Smooth muscle cell (in vitro differentiated cells): ENCODE results near the gene ABITRAM.

DNA sequence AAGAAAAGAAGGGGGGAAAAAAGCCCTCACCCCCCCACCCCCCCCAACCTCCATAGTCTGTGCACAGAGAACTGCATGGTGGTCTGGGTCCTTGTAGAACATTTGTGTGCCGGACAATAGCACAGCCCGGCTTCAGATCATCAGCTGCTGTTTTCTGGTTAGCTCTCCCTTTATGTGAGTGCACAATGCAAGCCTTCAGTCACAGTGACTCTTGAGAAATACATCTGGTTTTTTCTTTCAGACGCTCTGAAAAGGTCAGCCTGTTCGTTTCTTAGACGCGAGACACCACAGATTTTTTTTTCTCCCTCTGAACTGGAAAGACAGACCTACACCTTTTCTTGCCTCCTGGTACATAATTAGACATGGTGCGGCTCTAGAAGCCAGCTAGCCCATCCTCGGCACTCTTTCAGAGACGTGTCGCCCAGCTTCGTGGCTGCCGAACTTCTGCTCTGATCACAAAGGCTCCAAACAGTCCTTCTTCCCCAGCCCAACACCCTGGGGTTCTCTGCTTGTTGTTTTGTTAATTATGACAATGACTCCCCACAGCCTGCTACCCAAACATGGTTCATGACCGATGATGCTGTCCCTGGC is 241.6 kb upstream of the ZNF462 start:
- RAMPAGE, long total RNA, result no peak

GRCh38 chr9:106860613-106861675 is 2.0 kb upstream of the ZNF462 start:
- RAMPAGE, long total RNA, result no peak

GRCh38 chr9:106861676-106862420 is 1.1 kb upstream of the ZNF462 start:
- RAMPAGE, long total RNA, result no peak

DNA sequence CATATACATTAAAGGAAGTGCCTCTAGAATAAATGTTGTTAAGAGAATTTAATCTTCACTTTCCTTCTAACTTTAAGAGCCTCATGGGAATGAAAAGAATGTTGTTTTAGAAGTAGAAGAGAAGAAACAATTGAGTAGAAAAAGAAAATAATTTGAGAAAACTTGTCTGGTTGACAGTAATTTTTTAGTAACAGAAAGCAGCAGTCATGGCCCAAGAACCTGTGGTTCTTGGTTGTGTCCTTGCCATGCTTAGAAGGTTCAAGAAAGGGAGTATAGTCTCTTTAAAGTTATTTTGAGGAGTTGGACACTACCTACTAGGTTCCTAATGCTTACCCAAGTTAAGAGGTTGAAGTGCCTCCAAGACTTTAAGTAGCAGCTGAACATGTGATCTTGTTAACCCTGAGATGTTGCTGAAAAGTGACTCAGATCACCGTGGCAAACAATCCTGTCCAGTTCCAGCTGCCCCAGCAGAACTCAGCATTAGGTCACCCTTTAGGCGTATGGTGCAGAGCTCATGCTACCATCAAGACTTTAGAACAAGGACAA is 22.3 kb downstream of the ZNF462 start:
- RAMPAGE, long total RNA, result no peak

GRCh38 chr9:107172604-107173097 is 110.4 kb upstream of the RAD23B start:
- RAMPAGE, long total RNA, result no peak

GRCh38 chr9:107281119-107281689 is 1.9 kb upstream of the RAD23B start:
- RAMPAGE, long total RNA, result no peak

DNA sequence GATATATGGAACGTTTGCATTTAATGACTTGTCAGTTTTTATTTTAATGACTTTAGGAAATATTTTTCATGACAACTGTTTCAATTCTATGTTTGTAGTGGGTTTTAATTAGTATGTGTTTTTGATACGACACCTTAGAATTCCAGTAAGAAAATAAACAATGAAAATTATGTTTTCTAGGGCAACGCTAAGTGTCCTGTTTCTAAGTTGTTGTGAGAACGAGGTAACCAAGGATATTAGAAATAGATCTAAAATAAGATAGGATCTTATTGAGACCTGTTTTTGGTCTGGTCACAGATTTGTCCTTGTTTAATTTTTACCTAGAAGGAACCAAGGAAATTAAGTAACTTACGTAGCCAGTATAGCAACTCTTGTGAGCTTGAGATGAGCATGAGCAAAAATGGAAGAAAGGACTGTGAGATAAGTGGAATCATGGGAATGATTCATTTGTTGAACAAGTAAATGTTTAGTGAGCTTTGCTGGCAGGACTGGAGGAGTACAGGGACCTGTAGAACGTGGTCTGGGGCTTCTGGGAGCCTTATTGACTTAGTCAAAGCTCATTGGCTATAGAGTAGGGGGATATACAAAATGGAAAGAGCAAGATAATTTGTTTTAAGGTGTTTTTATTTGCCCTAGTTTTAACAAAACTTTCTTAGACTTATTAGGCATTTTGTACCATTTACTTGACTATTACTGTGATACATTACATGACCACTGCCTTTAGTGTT is 2.9 kb downstream of the RAD23B start:
- RAMPAGE, long total RNA, result no peak

GRCh38 chr9:107294224-107295026 is 11.3 kb downstream of the RAD23B start:
- RAMPAGE, long total RNA, result no peak

GRCh38 chr9:107295027-107295993 is 12.2 kb downstream of the RAD23B start:
- RAMPAGE, long total RNA, result no peak

DNA sequence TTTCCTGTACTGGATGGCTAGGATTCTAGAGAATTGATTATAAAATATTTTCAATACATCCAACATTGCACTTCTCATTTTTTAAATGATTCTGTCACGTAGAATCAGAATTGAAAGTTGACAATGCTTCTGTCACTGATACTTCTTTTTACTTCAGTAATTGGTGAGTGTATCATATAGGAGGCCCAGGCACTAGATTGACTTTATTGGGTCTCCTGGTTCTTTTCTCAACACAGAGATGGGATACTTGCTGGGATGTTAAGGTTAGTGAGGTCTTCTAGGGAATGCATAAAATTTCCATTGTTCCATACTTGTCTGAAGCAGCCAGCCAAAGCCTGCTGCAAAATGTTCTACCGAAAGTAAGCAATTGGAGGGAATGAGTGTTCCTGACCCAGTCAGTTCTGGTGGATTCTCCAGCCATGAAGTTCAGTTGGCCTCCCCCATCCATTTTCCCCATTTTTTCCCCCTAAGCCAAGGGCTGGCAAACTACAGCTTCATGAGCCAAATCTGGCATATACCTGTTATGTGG is 49.1 kb downstream of the RAD23B start:
- RAMPAGE, long total RNA, result no peak

DNA sequence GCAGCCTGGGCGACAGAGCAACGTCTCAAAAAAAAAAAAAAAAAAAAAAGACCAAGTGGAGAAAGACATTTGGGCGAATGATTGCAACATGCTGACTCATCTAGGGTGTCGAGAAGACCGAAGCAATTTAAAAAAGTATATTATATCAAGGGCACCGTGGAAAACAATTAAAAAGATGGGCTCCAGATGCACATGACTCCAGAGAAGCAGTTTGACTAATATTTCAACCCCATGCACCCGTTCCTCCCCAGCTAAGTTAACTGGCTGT is 9.1 kb downstream of the KLF4 start:
- RAMPAGE, long total RNA, result no peak

DNA sequence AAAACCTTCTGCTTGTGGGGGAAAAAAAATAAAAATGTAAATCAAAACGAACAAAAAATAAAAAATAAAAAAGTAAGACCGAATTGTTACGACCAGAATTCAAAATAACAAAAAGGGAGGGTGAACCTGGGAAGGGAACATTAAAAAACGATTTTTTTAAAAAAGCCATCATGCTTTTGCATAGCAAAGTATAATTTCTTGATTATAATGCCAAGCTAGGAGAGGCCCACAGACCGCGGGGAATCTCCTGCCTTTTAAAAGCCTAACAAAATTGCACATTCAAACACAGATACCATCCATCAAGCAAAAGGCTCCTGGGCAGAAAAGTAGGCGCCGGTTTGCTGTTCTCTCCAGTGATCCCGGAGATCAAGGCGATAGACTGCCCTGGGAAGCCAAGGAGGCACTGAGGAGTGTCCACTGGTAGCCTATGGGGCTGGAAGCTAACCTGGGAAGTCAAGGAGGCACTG is 3.0 kb downstream of the KLF4 start:
- RAMPAGE, long total RNA, result no peak

DNA sequence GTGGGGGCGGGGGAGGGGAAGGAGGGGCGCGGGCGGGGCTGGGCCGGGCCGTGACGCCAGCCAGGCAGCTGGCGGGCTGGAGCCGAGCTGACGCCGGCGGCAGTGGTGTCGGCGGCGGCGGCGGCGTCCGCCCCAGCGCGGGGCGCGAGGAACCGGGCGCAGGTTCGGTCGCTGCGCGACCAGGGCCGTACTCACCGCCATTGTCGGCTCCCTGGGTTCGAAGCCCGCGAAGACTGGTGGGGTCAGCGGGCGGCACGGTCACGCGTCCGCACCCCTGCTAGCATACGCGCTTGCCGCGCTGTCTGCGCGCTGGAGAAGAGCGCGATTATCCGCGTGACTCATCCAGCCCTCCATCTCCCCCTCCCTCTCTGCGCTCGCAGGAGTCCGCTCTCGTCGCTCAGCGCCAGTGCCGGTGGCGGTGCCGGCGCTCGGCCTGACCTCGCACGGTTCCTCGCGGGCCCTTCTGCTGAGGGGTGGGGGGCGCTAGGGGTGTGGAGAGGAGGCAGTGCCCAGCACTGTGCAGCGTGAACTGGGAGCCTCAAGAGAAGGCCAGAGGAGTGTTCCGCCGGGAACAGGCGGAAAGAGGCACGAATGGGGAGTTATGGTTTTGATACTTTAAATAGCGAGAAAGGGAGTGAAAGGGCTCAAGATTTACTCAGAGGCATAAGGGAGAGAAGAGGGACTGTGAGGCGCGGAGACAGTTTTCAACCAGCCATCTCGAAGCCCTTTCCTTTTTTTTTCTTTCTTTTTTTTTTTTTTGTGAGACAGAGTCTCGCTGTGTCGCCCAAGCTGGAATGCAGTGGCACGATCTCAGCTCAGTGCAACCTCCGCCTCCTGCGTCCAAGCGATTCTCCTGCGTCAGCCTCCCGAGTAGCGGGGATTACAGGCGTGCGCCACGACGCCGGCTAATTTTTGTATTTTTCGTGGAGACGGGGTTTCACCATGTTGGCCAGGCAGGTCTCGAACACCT is 640 bp upstream of the KLF4 start:
- RAMPAGE, long total RNA, result start-site peak on the plus strand centred at position 397 of the sequence, 37 bp wide, 17 and 25 reads in 2 replicates

- RAMPAGE, long total RNA, result no peak
Measured at GRCh38 chr9:107638577-107639411, 149.2 kb upstream of the KLF4 start.

DNA sequence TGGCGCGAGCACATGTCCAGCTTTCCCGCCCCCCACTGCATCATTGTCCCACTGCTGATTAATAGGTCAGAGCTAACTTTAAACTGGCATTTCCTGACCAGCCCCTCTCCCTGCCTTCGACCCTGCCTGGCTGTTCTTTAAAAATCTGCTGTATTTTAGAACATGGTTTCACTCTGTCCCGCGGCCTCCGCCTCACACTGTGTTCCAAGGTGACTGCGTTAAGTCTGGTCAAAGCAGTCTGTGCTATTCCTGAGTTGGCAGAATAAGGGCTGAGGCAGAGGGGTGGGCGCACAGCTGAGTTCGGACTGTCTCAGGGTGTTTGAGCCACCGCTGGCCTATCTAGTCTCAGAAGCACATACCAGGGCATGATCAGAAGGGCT is 178.2 kb upstream of the KLF4 start:
- RAMPAGE, long total RNA, result no peak

DNA sequence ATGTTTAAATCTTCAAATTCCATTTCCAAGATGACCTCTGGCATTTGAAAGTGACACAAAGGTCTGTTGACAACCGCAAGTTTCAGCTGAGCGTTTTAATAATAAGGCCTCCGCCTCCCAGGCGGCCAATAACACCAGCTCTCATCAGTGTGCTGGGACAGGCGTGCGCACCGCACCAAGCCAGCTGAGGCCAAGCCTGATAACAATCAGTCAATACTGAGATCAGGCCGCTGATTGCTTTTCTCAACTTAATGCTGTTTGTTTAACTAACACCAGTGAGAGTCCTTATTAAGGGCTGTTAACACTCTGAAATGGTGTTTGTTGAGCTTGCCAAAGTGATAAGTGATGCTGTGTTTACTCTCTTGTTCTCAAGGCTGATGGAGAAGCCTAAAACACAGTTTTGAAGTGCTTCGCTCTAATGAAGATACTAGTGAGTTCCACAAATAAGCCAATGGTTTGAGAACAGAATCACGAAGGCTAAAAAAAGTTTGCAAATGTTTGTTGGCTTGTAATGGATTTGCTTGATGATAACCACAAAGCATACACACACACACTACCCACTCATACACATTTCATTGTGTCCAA is 330.3 kb upstream of the KLF4 start:
- RAMPAGE, long total RNA, result no peak

DNA sequence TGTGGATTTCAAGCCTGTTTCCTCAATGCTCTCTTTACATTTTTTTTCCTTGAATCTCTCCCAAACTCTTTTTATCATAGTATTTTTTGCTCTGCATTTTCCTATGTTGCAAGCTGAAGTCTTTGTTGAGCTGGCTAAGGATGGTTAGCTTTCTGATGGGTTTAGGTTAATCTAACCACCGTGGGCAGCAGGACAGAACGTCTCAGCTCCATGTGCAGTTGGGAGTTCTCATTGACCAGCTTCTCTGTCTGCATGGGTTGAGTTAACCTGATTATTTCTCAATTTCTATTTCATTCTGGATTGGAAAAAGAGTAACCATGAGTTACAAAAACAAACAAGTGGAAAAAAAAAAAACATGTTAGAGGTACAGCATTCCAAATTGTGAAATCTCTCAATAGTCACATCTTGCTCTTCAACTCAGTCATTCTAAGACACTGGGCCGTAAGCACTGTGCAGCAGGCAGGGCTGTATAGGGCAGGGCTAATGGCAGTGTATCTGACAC is 343.7 kb upstream of the KLF4 start:
- RAMPAGE, long total RNA, result no peak

- RAMPAGE, long total RNA, result no peak
Measured at GRCh38 chr9:108919390-108920139, 14.4 kb downstream of the ELP1 start.

DNA sequence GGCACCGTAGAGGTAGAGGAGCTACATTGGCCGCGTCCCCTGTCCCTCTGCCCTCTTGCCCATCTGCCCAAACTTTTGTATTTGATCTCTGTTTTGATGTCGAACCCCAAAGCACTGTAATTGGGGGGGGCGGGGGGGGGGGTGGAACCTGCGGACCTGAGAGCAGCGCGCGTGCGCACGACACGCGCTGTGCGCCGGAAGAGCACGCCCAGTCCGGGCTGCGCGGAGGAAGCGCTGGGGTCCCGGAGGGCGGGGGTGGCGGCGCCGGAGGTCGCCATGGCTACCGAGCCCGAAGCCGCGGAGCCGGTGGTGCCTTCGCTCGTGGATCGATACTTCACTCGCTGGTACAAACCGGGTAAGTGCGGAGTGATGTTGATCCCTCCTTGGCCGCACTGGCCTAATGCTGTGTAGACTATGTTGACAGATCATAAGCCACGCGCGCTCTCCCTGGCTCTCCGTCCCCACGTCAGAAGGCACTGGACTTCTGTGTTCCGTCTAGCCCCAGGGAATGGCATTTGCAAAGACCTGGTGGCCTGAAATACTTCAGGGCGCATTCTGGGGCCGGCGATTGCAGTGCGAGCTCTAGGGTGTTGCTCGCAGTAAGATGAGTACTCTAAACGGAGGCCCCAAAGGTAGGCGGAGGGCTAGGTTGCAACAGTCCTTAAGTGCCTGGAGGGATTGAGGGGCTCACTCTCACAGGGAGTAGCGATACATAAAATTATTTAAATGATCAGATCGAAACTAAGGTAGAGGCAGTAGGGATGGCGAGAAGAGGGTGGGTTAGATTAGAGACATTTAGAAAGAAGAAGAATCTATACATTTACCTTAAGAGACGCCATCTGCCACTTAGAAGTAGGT is at the start of gene ABITRAM:
Gene ABITRAM (plus strand): TSS at position 190 of the 858 bp plus-strand sequence.
- RAMPAGE, long total RNA, result start-site peak on the plus strand centred at position 264 of the sequence, 39 bp wide, 94 and 34 reads in 2 replicates

DNA sequence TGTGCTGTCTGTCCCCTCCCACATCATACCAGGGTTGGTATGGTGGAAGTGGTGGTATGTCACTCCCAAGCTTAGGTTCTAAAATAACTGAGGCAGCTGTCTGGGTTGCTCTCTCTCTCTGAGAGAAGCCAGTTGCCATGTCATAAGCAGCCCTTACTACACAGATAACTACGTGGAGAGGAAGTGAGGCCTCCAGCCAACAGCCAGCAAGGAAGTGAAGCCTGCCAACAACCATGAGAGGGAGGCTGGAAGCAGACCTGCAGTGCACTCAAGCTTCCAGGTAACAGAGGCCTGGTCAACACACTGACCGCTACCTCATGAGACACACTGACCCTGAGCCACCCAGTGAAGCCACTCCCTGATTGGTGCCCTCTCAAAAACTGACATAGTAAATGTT is 18.6 kb downstream of the CTNNAL1 start:
- RAMPAGE, long total RNA, result no peak